Monocyte (primary cell): ENCODE results near the genes KIR2DL3, KIR2DL1, TNNI3, IL11 and TMEM238.

DNA sequence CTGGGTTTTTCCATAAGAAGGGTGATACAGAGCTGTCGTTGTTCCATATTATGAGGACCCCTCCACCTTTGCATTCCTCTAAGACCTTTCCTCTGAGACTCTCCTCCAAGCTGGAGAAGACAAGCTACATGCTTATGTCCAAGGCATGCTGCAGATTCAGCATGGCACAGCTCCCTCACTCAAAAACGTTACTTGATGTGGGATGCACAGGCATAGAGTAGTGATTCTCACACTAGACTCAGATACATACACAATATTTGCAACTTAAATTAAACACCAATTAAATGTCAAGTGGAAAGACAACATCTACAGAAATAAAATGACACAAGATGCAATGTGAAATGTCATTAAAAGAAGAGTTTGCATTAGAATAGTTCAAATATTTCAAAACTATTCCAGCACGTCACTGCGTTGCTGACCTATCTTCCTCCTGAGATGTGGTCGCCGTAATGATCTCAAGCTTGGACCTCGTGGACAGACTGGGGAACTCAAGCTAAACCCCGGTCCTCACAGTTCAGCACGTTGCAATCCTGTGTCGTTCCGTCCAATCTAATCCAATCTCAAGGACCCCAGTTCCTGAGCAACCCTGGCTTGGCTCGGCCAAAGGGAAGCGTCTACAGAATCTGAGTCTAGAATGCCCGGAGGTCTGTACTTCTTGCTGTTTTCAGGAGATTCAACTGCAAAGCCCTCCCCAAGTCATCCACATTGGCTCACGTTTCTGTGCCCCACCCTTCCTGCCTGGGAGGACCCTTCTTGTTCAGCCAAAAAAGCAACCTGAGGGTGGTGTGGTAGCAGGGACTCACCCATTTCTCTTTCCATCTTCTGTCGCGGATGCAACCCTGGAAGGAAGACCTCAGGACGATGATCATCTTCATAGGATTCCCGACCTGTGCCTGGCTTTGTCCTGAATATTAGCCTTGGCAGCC is 5.0 kb upstream of the LAIR1 start:
- PRO-cap, 2 experiments: peak in 2 of 2 experiments; most common plus-strand start position 496 of the sequence (in 2); most common minus-strand start position 187 of the sequence (in 2)

GRCh38 chr19:54370385-54370851 is 5.7 kb upstream of the LAIR1 start:
- PRO-cap, 2 experiments: no peak in any of the 2 experiments

DNA sequence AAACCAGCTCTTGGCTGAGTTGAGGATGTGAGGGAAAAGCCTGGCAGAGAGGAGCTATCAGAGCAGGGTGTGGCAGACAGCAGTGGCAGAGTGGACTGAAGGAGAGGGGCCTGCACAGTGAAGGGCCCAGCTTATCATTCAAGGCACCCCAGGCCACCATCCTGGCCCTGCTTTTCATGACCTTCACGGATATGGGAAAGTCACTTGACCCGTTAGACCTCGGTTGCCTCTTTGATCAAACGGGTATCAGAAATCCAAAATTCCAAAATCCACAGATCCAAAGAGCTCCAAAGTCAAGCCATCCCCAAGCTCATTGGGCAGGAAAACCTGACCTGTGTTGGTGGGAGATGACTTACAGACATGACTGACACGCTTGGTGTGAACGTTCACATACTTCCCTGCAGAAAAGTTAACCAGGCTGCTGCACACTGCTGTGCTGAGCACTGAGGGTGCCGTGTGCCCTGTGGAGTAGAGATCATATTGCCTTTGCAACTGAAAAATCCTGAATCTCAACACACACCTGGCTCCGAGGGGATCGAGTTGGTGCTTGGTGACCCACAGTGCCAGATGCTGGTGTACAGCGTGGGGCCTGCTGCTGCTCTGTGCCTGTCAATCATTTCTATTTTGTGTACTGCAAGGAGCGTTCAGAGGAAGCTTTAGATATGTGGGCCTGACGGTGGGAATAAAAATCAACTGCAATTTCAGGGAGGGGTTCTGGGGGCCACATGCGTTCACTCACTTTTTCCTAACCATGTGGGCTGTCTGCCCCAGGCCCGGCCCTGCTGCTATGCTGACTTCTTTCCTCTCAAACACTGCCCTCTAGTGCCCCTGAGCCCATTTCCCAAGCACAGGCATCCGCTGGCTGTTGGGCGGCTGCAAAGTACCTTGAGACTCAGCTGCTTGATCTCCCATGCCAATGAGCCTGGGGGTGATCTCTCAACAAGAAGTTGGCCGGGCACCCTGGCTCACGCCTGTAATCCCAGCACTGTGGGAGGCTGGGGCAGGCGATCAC is 9.9 kb upstream of the LENG8 start:
- PRO-cap, 2 experiments: no peak in any of the 2 experiments

DNA sequence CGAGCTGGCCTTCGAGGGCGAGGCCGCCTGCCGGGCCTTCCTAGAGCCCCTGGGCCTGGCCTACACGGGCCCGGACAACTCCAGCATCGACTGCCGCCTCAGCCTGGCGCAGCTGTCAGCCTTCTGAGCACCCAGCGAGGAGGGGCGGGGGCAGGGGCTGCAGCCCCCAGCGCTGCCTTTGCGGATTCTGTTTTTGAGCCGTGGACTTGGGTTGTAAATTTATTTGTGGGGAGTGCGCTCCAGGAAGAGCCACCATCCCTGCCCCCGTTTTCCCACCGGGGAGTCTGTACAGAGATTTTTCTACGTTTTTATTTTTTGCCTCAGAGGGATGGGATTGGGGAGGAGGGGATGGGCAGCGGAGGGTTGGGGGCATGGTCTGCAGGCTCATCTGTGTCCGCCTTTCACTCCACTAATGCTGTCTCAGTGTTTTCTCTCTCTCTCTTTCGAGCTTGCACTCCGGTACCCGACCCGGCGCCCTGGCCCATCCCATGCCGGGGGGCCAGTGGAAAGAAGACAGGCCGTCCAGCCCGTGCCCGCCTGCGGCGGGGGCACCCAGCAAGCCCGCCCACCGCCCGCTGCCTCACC is 2.7 kb downstream of the LENG9 start:
- PRO-cap, 2 experiments: peak in 1 of 2 experiments; most common plus-strand start position 137 of the sequence (in 1)

GRCh38 chr19:54462592-54462764 is 1.1 kb downstream of the LENG9 start:
- PRO-cap, 2 experiments: peak in 2 of 2 experiments; most common plus-strand start chr19:54462621 (in 1)

GRCh38 chr19:54471426-54471825 is 1.7 kb downstream of the CDC42EP5 start:
- PRO-cap, 2 experiments: no peak in any of the 2 experiments

DNA sequence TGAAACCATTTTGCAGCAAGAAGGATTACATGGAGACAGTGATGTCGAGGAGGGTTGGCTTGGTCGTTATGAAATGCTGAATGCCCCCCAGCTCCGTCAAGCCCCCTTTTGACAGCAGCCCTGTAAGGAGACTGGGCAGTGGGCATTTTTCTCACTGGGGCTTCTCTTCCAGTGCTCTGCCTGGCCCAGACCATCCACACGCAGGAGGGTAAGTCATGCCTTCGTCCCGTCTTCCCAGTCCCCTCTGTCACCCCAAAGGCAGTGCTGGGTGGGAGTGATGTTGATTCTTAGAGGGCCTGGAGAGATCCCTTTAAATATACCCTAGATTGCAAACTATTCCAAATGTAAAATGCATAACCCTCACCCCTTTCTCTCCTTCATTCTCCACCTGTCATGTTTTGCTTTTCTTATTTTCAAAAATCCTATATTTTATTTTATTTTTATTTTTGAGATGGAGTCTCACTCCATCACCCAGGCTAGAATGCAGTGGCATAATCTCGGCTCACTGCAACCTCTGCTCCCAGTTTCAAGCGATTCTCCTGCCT is 969 bp downstream of the LAIR2 start:
- PRO-cap, 2 experiments: peak in 2 of 2 experiments; most common plus-strand start position 220 of the sequence (in 1); most common minus-strand start position 246 of the sequence (in 1)

DNA sequence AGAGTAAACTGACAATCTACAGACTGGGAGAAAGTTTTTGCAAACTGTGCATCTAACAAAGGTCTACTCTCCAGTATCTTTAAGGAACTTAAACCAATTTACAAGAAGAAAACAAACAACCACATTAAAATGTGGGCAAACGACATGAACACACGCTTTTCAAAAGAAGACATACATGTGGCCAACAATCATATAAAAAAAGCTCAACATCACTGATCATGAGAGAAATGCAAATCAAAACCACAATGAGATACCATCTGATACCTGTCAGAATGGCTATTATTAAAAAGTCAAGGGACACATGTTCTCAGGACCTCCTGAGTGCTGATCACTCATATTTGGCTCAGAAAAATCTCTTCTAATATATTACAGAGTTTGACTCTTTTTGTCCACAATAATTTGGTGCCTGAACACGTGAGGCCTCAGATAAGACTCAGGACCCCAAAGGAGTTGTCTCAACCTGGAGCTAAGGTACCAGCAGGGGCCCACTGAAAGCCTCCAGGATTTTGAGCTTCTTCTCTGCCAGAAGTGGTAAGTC is 14.2 kb upstream of the LILRB1 start:
- PRO-cap, 2 experiments: no peak in any of the 2 experiments

GRCh38 chr19:54627877-54628281 is 2.4 kb upstream of the LILRB1 start:
- PRO-cap, 2 experiments: no peak in any of the 2 experiments

GRCh38 chr19:54738370-54738878 is at the start of gene KIR2DL3:
KIR2DL3 (plus strand) TSS chr19:54738513.
- PRO-cap, 2 experiments: no peak in any of the 2 experiments

- PRO-cap, 2 experiments: no peak in any of the 2 experiments
Measured at GRCh38 chr19:54769662-54769959, at the start of gene KIR2DL1. KIR2DL1 (plus strand) TSS chr19:54769793.

DNA sequence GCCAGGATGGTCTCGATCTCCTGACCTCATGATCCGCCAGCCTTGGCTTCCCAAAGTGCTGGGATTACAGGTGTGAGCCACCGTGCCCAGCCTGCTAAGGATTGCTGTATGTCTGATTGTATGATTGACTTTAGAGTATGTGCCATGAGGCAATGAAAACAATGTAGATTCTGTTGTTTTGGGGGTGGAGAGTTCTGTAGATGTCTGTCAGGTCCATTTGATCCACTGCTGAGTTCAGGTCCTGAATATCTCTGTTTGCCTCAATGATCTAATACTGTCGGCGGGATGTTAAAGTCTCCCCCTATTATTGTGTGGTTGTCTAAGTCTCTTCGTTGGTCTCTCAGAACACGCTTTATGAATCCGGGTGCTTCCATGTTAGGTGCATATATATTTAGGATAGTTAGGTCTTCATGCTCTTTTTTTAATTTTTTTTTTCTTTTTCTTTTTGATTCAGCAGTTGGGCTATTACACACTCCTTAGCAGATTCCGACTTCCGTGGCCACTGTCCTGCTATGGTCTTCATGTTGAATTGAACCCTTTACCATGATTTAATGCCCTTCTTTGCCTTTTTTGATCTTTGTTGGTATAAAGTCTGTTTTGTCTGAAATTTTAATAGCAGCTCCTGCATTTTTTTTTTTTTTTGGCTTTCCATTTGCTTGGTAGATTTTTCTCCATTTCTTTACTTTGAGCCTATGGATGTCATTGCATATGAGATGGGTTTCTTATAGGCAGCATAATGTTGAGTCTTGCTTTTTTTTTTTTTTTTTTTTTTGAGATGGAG is 4.3 kb downstream of the FCAR start:
- PRO-cap, 2 experiments: peak in 2 of 2 experiments; most common plus-strand start position 85 of the sequence (in 1)

- PRO-cap, 2 experiments: peak in 2 of 2 experiments; most common plus-strand start chr19:54893547 (in 1)
Measured at GRCh38 chr19:54893292-54893921, 12.5 kb upstream of the NCR1 start.

DNA sequence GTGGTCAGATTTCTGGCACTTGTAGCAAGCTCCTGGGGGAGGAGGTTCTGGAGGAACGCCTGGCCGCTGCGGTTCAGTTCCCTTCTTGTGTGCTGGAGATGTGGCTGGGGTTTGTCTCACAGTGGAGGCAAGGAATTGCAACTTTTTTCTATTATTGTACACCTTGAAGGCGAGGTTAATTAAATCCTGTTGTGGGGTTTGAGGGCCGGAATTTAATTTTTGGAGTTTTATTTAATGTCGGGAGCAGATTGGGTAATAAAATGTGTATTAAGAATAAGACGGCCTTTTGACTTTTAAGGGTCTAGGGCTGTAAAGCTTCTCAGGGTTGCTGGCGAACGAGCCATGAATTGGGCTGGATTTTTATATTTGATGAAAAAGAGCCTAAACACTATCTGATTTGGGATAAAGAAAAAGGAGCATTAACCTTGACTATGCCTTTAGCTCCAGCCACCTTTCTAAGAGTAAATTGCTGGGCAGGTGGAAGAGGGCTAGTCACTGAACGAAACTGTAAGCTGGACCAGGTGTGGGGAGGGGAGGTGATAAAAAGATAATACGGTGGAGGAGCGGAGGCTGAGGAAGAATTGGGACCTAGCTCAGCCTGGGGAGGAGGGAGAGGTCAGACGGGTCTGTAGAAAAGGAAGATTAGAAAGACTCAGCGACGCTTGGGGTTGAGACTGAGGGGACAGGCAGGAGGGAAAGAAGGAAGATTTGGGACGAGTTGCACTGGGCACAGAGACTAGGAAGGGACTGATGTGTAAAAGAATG is 27.7 kb downstream of the GP6 start:
- PRO-cap, 2 experiments: no peak in any of the 2 experiments

GRCh38 chr19:55094193-55094484 is 18.5 kb downstream of the EPS8L1 start:
- PRO-cap, 2 experiments: no peak in any of the 2 experiments

DNA sequence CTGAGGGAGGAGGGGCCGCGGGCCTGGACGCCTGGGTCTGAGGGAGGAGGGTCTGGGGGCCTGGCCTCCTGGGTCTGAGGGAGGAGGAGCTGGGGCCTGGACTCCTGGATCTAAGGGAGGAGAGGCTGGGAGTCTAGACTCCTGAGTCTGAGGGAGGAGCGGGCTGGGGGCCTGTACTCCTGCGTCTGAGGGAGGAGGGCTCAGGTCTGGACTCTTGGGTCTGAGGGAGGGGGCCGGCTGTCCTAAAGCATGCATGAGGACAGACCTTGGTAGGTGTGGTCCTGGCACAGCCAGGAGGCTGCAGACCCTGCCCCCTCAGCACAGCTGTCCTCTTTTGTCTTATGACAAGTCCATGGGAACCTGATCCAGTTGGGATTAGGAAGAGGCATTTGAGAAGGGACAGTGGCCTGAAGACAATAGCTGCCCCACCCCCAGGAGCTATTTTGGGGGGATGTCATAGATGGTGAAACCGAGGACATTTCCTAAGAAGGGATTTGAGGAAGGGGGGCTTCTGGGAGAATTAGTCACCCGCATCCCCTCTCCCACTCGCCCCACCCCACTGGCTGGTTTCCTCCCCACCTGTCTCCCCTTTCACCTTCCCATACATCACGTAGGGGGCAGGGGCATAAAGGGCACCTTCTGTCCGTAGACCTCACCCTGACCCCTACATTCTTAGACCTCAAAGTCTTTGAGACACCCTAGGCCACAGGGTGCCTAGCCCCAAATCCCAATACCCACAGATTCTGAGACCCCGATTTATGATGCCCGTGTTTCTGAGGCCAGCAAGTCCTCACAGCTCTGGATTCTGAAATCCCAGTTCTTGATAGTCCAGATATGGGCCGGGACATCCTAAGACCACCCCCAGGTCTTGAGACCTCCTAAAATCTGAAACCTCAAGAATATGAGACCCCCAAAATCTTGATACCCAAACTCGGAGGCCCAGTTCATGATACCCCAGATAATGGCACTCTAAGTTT is 984 bp downstream of the TNNT1 start:
- PRO-cap, 2 experiments: no peak in any of the 2 experiments

- PRO-cap, 2 experiments: no peak in any of the 2 experiments
Measured at GRCh38 chr19:55157332-55158143, at the start of gene TNNI3. TNNI3 (minus strand) TSS chr19:55157732.

DNA sequence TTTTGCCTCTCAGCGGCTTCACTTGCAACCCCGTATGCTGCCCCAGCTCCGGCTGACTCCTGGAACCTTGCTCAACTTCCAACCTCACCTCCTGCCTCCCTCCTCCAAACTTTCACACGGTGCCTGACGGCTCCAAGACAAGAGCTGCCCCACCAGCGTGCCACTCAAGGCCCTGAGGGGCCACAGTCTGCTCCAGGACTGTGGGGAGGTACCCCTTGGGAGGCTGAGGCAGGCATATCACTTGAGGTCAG is 12.9 kb downstream of the PPP6R1 start:
- PRO-cap, 2 experiments: peak in 1 of 2 experiments; most common minus-strand start position 110 of the sequence (in 1)

GRCh38 chr19:55370348-55370935 is at the start of gene IL11:
IL11 (minus strand) TSS chr19:55370463.
- PRO-cap, 2 experiments: peak in 2 of 2 experiments; most common minus-strand start chr19:55370463 (in 2)

GRCh38 chr19:55383380-55384505 is at the start of gene TMEM238:
TMEM238 (minus strand) TSS chr19:55384292.
- PRO-cap, 2 experiments: no peak in any of the 2 experiments